Metastatic Liver Carcinoma in the Lung (tissue), 2 donors: ENCODE measurements around a stretch of chr9.

DNA sequence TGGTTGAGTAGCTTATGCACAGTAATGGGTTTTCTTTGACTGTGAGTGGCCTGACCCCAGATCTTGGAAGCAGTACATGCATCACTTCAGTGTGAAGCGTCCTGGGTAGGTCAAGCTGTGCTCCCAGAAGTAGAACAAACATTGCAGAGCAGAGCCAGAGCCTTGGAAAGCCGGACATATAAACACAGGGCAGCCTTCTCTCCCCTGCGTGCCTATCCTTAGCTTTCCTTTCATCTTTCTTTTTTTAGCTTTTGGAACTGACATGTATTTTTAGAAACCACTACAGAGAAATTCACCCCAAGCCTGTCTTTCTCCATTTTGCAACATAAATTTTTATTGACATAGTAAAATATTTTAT, 389.4 kb downstream of the KDM4C start:
- PRO-cap, 2 experiments = no peak in any of the 2 experiments

GRCh38 chr9:7161331-7161755, 403.6 kb downstream of the KDM4C start:
- PRO-cap, 2 experiments = no peak in any of the 2 experiments

DNA sequence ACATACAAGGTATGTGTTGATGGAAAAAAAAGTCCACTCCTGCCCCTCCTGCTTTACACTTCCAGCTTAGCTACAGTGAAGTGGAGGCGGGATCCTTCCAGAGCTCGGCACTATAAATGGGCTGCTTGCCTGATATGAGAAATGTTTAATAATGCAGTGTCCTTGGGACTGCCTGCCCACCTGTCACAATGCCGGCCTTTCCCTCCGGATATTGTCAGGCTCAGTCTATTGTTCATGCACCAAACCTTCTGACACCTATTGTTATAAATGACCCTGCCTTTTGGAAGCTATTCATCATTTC, 146.4 kb downstream of the DMAC1 start:
- PRO-cap, 2 experiments = no peak in any of the 2 experiments

DNA sequence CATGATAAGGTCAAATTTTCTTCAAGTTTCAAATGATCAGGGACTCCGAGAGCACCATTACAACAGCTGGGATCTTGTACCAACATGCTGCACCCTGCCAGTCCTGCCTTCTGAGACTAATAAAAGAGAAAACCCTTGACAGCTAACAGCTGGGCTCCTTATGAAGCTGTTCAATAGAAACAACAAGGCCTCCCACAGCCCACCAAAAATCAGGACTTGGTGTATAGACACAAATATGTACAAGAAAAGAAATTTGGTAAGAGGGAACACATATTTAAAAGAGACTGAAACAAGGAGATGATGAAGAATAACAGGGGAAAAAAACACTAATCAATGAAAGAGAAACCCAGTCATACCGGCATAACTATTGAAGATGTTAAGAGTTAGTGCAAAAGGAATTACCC, 985.4 kb upstream of the DMAC1 start:
- PRO-cap, 2 experiments = no peak in any of the 2 experiments

- PRO-cap, 2 experiments = no peak in any of the 2 experiments
Measured at GRCh38 chr9:8961345-8961746, 1161.8 kb upstream of the DMAC1 start.

DNA sequence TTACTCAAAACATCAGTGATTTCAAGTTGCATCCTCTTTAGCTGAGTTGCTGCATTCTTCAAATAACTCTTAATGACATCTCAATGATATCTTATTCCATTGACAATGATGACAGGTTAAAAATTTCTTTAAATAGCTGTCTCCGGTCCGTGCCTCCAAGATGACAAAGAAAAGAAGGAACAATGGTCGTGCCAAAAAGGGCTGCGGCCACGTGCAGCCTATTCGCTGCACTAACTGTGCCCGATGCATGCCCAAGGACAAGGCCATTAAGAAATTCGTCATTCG, 1291.1 kb upstream of the DMAC1 start:
- PRO-cap, 2 experiments = peak in 2 of 2 experiments; most common plus-strand start position 137 of the sequence (in 2)

DNA sequence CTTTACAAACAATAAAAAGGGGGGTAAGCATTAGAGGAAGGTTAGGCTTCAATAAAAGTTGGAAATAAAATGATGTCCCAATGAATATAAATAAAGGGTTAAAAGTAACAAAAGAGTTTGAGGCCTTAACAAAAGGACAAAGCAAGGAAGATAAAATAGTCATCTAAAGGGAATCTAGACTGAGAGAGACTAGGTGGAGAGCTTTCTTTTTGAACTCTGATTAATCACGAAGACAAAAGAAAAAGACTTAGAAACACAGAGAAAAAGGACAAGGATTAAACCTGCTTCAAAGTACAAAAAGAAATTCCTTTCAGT, 813.2 kb downstream of the PTPRD start:
- PRO-cap, 2 experiments = no peak in any of the 2 experiments

DNA sequence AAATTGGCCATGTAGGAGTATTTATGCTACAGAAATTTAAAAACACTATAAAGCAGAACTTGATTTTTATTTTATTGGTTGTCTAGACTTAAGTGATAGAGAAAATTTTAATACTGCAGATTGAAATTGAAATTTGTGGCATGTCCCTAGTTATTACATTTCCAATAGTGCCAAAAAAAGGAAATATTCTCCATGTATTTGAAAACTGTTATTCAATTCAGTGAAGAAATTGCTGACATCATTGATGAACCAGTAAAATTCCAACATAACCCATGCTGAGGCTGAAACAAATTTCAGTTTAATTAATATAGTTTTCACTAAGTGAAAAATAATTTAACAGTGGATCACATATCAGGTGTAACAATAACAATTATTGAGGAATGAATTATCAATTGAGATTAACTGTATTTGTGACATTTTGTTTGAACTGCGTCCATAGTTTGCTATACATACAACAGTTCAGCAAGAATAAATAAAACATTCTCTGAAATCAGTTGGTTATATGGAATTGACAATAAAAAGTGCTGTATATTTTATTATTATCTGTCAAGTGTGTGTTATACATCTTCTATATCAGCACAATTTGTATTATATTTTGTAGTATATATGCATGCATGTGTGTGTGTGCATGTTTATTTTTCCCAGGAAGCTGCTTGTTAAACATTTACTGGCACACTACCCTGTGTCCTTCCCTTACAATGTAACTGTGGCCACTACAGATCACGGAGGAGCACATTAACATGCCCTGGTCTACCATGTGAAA, 38.8 kb downstream of the LURAP1L start:
- PRO-cap, 2 experiments = peak in 1 of 2 experiments; most common plus-strand start position 713 of the sequence (in 1)

GRCh38 chr9:13111915-13112172, 167.6 kb downstream of the MPDZ start:
- PRO-cap, 2 experiments = no peak in any of the 2 experiments

DNA sequence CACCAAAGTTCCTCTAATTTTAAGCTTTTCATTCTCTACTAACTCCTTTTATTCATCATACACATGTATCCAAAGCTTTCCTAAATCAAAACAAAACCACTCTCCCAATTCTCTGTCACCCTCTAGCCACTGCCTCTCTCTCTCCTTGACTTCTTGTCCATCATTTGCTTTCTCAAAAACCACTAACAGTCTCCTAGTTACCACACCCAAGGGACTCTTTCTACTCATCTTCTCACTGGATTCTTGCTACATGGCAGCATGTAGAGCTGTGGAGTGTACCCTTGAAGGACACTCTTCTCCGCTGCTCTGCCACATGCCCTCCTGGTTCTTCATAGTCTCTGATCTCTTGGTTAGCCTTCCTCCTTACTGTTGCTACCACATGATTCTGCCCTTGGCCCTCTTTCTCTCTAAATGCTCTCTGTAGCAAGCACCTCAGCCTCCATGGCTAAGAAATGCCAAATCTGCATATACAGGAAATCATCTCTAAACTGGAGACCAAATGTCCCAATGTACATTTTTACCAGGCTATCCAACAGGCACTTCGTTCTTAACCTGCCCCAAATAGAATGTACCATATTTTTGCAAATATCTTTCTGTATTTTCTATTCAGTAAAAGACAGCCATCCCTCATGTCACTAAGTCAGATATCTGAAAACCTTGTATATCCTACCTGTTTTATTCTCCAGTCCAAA, 144.8 kb downstream of the MPDZ start:
- PRO-cap, 2 experiments = no peak in any of the 2 experiments

GRCh38 chr9:13175649-13176450, 103.6 kb downstream of the MPDZ start:
- PRO-cap, 2 experiments = peak in 1 of 2 experiments; most common plus-strand start chr9:13176048 (in 1); most common minus-strand start chr9:13175853 (in 1)

DNA sequence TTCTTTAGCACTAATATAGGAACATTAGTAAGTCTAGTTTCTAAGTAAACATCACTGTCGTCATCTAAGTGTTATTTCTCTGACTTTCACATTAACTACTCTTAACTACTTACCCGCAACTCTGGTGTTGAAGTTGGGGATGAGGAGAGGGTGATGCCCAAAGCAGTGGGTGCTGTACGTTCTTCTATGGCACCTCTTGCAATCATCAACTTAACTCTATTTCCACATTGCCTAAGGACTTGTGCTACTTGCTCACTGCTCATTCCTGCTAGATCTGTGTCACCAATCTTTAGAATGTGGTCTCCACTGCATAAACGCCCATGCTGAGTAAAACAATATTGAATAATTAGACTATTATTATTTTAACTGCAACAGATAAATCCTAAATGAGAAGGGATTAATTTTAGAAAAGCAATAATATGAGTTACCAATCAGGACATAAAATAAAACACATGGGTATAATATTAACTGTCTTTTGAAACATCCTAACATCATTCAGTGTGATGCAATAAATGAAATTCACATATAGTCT, 60.0 kb downstream of the MPDZ start:
- PRO-cap, 2 experiments = no peak in any of the 2 experiments

- PRO-cap, 2 experiments = no peak in any of the 2 experiments
Measured at GRCh38 chr9:13491940-13492381, 212.5 kb upstream of the MPDZ start.

DNA sequence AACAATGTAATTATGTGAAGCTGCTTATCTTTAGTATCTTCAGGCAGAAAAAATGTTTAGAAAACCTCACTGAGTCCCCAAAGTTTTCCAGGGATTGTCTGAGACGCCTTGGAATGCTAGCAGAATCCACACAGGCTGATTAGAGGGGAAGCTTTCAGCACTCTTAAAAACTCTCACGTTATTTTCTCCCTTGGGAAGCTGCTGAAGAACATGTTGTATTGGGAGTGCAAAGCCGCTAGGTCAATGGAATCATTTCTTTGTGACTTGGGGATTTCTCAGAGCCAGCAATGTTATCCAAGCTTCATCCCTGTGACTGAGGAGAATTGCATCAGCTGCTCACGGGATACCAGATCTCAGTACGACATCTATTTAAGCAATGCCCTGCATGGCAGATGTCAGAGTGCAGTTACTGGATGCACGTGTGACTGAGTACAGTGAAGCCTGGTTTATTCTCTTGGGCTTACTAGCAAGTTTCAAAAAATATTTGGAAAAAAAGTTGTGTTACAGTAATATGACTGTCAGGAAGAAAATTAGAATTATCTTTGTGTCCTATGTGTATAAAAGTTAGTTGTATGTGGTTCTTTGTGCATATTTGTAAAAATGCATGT, 426.5 kb upstream of the MPDZ start:
- PRO-cap, 2 experiments = no peak in any of the 2 experiments

GRCh38 chr9:14031813-14032305, 282.1 kb downstream of the NFIB start:
- PRO-cap, 2 experiments = no peak in any of the 2 experiments

- PRO-cap, 2 experiments = no peak in any of the 2 experiments
Measured at GRCh38 chr9:14086195-14086866, 227.6 kb downstream of the NFIB start.

DNA sequence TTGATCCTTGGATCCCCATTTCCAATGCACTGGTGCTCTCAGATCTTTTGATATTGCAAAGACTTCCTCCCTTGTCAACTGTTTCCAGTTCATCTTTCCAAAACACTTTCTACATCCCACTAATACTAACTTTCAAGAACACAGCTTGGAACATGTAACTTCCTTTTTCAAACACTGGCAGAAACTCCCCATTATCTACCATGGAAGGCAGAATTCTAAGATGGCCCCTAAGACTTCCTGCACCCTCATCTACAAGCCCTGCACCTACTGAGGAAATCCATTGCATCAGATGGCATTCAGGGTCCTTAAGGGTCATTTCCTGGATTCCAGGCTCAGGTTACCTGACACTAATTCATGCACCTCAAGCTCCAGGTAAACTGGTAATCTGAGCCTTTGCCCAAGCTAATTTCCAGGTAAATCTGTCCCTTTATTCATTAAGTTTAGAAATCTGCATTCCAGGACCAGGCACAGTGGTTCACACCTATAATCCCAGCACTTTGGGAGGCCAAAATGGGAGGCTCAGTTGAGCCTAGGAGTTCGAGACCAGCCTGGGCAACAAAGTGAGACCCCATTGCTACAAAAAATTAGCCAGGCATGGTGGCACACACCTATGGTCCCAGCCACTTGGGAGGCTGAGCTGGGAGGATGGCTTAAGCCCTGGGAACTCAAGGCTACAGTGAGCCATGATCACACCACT, 91.7 kb downstream of the NFIB start:
- PRO-cap, 2 experiments = no peak in any of the 2 experiments

GRCh38 chr9:14271251-14271673, 42.7 kb downstream of the NFIB start:
- PRO-cap, 2 experiments = no peak in any of the 2 experiments

GRCh38 chr9:14303463-14303848, 10.5 kb downstream of the NFIB start:
- PRO-cap, 2 experiments = no peak in any of the 2 experiments

GRCh38 chr9:14779367-14780162, 57.0 kb upstream of the CER1 start:
- PRO-cap, 2 experiments = no peak in any of the 2 experiments